Airway epithelial cell (primary cell): ENCODE measurements around a stretch of chr17.

- RAMPAGE, long total RNA: no peak
Measured at GRCh38 chr17:72592148-72593062, 471.6 kb downstream of the SOX9 start.

DNA sequence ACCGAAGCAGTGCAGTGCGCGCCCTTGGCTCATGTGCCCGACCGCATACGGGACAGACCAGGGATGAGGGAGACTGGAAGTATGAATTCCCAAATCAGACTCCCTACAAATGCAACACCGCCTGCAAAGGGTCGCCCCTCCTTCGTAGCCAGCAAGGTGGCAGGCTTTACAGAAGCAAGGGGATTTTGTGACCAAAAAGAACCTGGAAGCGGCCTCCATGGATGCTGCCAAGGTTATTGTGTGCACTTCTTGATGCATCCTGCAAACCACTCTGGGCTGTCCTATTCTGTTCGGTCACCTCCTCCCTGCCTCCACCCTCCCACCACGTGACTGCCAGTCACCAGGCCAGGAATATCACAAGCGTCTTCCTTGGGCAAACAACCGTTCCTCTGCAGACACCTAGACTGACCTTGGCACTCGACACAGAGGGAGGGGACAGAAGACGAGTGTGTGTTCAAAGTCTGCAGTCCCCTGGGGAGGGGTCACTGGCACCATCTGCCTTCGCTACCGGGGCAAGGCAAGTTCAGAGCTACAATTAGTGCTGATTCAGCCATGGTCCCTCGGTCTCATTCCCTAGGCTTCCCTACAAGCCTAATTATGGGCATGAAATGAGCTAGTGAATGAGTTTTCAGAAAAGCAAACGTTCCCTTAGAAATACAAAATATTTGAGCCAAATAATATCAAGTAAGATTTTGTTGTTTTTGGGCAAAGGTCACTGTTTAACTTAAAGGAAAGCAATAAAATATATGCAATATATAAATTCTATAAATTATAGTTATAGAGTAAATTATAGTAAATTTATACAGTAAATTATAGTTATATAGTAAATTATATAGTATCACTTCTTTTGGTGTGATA is 460.2 kb downstream of the SLC39A11 start:
- RAMPAGE, long total RNA: no peak

DNA sequence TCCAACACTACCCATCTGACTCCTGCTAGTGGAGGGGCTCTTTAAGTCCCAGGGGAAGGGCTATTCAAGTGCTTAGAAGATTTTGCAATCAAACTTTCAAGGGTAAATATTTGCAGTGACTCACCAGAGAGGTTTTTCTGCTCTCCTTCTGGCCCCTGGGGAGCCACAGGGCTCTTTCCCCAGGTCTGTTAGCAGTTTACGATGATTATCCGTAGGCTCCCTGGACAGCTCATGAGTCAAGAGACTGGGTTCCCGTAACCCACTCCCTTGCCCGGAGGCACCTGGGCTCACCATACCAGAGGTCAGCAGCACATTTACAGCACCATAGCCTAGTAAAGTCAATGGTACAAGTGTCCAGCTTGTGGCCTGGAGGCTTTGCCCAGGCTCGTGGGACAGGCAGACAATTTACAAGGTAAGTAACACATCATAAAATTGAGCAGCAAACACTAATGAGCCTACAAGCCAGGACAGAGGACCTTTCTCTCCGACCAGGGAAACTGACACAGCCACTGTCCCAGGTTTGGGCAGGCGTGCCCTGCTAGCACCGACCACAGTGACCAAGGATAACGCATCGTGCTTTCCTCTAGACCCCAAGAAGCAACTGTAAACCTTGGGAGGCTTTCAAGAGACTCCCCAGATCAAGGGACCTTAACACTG is 408.4 kb downstream of the SLC39A11 start:
- RAMPAGE, long total RNA: no peak

DNA sequence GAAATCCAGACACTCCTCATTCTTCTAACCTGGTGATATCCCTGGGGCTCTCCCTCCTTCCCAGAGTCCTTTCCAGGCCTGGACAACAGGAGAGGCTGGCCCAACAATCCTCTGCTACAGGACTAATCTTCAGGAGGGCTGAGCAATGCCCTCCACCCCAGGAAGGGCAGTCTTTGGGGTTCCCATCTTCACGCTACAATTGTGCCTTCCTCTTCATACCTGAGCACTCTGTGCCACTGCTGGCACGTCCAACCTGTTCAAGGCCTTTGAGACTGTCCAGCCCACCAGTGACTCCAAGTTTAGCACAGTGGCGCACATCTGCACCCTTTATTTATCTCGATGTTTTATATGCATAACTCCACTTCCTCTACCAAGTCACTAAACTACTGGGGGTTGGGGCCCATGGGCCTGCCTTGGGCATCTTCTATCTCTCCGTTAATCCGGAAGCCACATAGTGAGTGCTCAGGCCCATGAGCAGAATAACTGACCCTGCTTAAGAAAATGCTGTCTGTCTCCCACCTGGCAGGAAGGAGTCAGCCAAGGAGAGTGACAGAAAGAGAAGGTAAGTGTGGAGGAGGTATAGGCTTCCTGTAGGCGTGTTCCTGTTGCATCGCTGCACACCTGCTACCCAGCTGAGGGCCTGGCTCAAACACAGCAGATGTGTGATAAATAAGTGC is 320.3 kb downstream of the SLC39A11 start:
- RAMPAGE, long total RNA: no peak

DNA sequence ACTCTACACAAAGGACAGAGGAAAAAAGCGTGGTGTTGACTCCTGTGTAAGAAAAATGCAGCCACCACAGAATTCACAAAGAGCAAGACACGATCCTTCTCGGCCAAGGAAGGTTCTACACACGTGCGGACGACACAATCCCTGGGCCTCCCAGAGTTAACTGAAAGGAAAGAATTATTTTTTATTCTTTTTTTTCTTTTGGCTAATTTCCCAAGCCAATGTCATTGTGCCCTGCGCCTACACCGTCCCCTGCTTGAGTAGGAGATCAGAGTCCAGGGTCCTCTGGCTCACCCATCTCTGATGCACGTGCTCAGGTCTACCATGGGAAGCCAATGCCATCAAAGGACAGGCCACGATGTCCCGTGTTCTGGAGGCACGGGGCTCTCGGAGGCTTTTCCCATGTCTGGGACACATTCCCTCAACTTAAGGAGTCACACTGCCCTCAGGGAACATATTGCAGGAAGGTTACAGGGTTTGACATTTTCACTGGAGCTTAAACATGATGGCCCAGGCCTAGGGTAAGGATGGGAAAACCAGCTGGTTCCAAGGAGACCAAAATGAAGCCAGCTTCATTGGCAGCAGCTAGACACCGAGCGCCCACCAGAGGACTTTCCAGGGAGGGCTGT is 123.7 kb downstream of the SLC39A11 start:
- RAMPAGE, long total RNA: no peak

- RAMPAGE, long total RNA: no peak
Measured at GRCh38 chr17:73191260-73191513, 1.7 kb upstream of the COG1 start.

DNA sequence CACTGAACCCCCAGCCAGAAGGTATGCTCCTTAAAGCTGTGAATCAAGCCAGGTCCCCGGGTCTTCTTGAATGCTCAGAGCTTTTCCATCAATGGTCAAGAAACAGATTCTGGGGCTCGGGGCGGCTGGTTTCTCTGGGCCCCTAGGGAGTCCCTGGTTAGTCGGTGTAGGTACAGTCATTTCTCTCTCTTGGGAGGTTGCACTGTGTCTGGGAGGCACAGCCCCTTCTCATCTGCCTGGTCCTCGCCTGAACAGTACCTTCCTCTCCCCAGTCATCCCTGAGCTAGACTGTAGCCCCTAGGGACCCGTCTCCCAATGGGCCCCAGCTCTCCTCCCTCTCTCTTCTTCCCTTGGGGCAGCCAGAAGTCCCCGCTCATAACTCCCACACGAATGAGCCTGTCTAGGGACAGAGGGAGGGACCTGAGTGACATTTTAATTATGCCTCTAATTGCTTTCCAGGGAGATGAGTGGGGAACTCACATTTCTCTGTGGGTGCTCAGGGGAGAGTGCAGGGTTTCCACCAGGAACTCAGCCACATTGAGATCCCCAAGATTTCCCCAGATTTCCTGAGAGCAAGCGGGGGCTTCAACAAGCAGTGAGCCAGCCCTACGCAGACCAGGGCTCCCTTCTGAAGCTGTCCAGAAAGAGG is 20.3 kb upstream of the CPSF4L start:
- RAMPAGE, long total RNA: no peak

DNA sequence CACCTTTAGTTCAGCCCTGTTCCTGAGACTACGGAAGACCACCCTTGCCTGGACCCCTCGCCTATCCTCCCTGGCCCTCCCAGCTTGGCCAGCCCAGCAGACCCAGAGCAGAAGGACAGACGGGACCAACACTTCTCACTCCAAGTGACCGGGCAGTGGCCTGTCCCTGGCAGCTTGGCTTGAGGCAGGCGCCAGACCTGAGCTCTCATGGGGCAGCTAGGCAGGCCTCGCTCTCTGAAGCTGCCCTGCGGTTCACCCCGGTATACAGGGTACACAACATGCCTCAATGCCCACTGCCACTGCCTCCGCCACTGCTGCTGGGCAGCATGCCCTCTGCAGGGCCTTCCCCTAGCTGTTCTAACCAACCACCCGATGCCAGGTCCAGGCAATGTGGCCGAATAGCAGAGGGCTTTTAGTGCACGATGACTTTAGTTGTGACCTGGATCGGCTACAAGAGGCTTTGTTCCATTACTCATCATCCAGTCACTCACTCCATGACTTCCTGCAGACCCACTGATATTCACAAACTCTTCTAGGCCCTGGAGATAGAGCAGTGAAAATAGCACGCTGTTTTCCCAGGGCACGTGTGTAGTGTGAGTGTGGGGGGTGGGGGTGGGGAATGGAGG is 19.8 kb downstream of the CDC42EP4 start:
- RAMPAGE, long total RNA: no peak

- RAMPAGE, long total RNA: no peak
Measured at GRCh38 chr17:73307976-73308867, 3.6 kb downstream of the CDC42EP4 start.

DNA sequence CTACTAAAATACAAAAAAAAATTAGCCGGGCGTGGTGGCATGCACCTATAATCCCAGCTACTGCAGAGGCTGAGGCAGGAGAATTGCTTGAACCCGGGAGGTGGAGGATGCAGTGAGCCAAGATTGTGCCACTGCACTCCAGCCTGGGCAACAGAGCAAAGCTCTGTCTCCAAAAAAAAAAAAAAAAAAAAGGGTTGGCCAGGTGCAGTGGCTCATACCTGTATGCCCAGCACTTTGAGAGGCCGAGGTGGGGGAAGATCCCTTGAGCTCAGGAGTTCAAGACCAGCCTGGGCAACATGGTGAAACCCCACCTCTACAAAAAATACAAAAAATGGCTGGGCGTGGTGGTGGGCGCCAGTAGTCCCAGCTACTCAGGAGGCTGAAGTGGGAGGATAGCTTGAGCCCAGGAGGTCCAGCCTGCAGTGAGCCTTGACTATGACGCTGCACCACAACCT is 2.9 kb downstream of the CDC42EP4 start:
- RAMPAGE, long total RNA: no peak

DNA sequence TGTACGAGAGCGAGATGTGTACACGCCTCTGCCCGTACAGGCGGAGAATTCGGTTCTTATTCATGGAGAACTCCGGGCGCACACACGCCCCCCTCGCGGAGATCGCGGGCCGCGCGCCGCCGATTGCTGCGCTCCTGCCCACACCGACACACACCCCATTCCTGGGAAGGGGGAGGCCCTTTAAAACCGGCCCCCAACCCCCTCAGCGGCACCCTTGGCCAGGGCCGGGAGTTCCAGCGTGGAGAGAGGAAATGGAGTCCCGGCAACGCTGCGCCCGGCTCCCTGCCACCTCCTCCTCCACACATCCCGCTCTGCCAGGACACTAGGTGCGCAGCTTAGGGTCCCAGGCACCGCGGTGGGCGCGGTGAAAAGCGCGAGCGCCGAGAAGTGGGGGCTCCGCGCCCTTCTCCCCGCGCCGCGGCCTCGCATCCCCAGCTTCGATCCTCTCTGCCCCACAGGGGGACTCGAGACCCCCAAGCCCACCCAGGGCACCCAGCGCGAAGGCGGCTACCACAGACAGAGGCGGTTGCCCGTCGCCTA is 379 bp downstream of the CDC42EP4 start:
- RAMPAGE, long total RNA: no peak

DNA sequence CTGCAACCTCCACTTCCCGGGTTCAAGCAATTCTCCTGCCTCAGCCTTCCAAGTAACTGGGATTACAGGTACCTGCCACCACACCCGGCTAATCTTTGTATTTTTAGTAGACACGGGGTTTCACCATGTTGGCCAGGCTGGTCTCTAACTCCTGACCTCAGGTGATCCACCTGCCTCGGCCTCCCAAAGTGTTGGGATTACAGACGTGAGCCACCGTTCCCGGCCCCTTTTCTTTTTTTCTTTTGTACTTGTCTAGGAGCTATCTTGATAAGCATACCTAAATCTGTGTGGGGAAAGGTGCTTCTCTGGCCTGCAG is 39.3 kb upstream of the CDC42EP4 start:
- RAMPAGE, long total RNA: no peak

DNA sequence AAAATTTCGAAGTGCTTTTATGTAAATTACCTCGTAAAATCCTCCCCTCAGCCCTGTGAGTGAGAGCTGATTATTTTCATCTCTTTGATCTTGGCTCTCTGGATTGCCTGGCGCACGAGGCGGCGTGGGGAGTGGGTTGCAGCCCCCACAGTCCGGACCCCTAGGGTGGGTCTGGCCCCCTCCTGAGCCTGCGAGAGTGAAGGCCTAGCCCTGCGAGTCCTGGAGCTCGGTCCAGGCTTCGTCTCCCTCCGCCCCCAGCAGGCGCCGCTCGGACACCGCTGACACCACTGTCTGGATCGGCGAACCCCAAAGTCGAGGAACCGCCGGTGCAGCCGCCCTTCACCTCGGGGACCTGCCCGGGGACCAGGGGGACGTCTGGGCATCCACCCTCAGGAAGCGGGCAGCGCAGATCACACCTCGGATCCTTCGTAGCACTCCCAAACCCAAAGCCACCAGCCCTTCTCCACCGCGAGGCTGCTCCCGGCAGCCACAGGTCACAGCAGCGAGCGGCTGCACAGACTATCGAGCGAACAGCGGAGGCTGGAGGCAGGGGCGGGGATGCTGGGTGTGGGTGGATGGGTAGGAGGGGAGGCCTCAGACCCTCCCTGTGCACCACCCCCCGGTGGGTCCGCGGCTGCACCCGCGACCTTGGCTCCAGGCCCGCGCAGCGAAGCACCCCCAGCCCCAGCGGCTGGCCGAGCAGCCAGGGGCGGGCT is 1.3 kb downstream of the SDK2 start:
- RAMPAGE, long total RNA: no peak

DNA sequence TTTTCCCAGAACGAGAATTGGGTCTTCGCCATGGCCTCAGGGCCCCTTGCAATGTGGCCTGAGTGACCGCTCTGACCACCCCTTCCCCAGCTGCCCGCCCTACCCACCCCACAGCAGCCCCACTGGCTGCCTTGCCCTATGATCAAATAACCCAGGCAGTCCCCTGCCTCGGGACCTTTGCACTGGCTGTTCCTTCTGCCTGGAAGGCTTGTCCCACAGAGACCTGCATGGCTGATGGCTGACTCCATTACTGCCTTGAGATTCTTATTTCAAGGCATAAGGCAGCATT is 133.1 kb upstream of the SDK2 start:
- RAMPAGE, long total RNA: no peak

DNA sequence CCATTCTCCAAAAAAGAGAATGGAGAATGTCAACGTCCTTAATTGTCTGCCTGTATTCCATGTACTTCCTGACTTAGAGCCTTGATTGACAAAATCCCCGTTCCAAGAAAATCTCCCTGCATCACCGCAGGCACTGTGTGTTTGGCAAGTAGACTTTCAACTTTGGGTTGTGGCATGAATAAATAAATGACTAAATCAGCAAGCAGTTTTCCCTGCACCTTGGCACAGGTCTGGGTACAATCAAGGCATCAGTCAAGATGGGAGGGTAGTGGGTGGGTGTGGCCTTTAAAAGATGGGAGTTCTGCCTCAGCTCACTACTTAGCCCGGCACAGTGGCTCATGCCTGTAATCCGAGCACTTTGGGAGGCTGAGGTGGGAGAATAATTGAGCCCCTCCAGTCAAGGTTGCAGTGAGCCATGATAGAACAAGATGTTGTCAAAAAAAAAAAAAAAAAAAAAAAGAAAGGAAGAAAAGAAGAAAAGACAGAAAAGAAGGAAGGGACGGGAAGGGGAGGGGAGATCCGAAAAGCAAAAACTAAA is 248.4 kb upstream of the RPL38 start:
- RAMPAGE, long total RNA: no peak

DNA sequence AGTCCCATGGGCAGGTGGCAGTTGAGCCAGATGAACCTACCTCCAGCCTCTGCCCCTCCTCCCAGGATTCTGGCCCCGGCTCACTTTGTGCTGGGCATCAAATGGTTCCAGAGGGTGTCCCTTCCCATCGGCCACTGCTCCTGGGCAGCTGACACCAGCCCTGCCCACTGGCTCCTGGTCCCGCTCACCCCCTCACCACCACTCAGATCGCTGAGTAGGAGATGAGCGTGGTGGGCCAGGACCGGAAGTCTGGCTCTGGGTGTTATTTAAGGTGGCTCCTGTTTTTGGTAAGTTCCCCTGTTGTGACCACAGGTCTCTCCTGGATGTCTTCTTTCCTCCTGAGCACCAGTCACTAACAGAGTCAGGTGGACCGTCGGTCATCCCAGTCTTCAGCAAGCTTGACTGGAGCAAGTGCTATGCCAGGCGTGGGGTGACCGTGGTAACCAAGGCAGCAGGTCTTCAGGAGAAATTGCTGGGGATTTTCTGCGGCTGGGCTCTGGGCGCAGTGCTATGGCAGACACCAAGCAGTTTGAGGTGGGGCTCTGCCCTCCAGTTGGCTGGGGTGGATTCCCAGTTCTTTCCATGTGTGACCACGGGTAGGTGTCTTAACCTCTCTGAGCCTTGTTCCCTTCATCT is 2.2 kb downstream of the TTYH2 start:
- RAMPAGE, long total RNA: no peak

- RAMPAGE, long total RNA: no peak
Measured at GRCh38 chr17:74243298-74243863, 30.0 kb downstream of the TTYH2 start.

- RAMPAGE, long total RNA: no peak
Measured at GRCh38 chr17:74290177-74290715, 16.2 kb downstream of the DNAI2 start.

DNA sequence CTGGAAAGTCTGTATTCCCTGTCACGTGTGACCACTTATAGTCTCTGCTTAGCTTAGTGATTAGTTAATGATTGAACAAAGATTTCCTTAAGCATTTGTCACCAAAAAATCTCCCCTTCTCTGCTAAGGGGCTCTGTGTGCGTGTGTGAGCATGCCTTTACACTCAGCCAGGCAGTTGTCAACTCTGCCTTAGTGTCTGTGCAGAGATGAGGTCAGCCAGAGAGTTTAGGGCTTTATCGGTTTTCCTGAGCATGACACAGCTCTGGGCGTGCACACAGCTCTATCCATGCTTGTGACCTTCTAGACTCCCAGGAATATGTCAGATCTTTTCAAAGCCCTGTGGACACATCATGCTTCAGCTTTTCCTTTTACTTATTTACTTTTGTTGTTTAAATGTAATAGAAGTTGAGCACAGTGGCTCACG is 21.8 kb downstream of the DNAI2 start:
- RAMPAGE, long total RNA: no peak

DNA sequence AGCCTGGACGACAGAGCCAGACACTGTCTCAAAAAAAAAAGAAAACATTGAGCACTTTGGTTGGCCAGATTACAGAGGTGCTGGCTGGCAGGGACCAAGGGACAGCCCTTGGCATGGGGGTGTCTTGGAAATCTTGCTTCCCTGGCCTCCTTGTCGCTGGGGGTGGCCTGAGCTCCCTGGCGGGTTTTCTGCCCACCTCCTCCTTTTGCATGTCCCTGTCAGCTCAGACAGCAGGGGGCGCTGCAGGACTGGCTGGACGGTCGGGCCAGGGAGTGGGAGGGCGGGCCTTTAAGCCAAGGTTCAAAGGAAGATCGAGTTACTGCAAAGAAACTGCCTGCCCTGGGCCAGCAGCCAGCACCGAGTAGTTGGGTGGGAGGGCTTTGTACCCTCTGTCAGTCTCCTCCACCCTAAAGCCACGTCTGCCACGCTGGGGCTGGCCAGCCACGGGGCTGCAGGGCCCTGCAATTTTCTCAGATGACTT is 12.1 kb downstream of the GPR142 start:
- RAMPAGE, long total RNA: no peak